Parietal lobe (tissue), 2 donors: Measurements from ENCODE around the gene MAST2.

GRCh38 chr1:43993642-43994251 is 2.3 kb downstream of the CCDC24 start:
- RAMPAGE, long total RNA = no peak

DNA sequence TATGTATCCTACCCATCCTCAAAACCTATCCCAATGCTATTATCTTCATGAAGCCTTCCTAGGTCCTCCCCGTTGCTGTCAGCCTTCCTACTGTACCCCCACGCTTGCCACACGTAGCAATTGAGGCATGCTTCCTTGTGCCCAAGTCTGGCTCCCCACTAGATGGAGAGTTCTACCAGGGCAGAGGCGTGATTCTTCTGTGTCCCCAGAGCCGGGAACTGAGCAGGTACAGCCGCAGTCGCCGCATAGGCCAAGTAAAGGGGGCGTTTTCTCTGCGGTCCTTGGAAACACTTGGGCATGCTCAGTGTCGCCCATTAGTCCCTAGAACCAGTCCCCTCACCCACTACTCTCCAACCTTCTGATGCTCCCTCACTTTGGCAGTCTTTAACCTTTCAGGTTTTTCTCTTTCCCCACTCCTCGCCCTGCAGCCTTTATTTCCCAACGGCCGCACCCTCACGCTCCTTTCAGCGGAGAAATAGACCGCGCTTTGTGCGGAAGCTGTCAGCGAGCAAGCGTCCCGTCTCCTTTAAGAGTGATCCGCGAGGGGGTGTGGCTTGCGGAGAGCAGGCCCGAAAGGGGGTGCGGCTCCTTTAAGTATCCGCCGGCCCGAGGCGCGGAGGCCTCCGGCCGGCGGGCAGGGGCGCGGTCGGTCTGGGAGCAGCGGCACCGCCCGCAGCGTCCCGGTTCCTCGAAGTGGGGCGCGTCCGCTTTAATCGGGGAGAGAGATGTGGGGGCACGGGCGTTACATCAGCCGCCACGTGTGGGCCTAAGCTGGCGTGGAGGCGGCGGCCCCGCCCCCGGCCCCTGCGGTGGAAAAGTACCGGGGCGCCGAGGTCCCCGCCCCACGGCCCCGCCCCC is 1.5 kb downstream of the SLC6A9 start:
- RAMPAGE, long total RNA = no peak

DNA sequence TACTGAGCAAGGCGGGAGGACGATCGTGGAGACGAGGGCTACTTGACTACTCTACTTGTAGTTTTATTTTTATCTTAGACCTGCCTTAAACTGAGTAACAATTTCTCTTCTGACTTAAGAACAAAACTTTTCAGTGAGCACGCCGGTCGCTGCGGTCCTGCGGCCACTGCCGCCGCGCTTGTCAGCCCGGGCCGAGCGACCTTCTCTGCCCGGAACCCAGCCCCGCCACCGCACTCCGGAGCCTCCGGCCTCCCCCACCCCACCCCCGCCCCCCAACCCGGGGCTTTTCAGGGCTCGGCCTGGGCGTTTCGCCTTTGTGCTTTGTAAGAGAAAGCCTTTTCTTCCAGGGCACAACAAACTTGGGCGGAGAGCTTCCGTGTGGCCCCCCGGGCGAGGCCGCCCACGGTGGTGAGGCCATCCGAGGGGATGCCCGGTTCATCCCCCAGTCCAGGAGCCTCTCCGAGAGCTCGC is 1.4 kb downstream of the RNF220 start:
- RAMPAGE, long total RNA = no peak

DNA sequence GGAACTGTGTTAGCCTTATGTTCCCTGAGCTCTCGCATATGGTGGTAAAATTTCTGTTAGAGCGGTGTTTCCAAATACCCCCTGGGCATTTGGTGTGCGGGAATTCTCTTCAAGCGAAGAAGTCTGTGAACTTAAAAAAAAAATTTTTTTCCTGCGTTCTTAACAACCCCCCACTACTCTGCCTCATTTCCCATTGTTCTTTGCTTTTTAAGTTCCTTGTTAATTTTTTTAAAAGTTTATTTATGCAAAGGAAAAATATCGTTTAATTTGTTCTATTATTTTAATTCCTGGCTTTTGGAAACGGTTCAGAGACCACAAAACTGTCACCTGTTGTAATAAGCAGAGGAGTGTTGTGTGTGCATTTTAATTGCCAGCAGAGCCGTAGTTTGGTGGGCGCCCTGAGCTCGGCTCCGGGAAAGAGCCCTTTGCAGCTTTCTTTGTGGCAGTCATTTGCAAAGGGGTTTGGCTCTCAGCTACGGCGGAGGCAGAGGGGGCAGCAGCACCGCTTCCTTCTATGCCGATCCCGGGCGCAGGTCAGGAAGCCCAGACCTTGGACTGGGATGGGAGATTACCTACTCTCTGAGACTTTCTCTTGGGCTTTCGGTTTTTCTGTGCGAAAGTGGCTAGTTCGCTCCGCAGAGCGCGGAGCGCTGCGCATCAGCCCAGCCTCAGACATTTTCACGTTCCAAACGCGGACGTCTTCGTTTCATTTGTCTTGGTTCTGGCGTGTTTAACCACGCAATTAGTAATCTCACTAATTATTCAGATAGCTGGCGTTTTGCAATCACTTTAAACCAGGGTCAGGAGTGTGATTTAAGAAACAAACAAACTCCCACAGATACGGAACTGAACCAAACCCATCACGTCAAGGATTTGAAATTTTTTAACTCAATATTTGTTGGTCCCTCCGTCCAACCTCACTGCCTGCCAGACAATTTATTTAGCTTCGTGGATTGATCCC is 3.6 kb downstream of the RNF220 start:
- RAMPAGE, long total RNA = no peak

GRCh38 chr1:44507203-44508165 is 102.4 kb downstream of the RNF220 start:
- RAMPAGE, long total RNA = no peak

GRCh38 chr1:44650210-44651750 is 23.5 kb downstream of the TMEM53 start:
- RAMPAGE, long total RNA = no peak

DNA sequence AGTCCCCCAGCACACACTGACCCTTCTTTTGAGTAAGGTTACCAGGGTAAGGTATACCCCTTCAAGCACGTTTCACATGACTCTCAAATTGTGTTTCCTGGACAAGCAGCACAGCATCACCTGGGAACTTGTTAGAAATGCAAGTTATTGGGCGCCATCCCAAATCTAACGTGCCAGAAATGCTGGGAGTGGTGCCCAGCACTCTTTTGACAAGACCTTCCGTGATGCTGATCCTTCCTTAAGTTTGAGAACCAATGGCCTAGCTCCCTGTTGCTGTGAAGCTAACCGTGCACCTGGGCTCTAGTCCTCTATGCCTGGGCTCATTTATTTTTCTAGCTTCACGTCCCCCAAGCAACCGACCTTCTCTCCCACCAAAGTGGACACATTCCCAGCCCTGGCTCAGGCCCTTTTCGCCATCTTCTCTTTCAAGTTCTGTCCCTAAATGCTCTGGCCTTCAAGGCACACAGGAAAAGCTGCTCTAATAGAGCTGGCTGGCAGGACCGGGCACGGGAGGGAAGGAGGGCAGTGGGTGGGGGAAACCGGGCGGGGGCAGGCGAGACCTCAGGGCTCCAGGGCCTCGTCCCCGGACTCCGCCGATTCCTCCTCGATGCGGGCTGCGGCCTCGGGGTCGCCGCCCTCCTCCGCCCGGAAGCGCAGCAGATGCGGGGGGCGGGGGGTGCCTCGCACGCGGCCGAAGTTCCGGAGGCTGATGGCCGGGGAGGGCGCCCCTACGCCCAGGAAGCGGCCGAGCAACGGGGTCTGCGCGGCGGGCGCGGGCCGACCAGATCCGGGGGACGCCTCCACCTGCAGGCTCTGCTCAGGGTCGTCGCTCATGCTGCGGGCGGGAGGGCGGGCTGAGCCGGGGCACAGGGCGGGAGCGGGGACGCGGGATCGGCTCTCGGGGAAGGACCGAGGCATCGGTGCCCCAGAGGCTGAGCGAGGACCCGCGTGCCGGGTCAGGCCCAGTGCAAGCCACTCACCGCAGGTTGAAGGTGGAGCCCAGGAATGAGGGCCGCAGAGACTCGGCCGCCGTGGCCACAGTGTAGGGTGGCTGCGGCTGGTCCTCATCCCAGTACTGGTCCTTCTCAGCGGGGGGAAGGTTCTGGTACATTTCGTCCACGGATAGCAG is 4.0 kb downstream of the BEST4 start:
- RAMPAGE, long total RNA = no peak

- RAMPAGE, long total RNA = no peak
Measured at GRCh38 chr1:44785945-44786922, 1.7 kb downstream of the BEST4 start.

DNA sequence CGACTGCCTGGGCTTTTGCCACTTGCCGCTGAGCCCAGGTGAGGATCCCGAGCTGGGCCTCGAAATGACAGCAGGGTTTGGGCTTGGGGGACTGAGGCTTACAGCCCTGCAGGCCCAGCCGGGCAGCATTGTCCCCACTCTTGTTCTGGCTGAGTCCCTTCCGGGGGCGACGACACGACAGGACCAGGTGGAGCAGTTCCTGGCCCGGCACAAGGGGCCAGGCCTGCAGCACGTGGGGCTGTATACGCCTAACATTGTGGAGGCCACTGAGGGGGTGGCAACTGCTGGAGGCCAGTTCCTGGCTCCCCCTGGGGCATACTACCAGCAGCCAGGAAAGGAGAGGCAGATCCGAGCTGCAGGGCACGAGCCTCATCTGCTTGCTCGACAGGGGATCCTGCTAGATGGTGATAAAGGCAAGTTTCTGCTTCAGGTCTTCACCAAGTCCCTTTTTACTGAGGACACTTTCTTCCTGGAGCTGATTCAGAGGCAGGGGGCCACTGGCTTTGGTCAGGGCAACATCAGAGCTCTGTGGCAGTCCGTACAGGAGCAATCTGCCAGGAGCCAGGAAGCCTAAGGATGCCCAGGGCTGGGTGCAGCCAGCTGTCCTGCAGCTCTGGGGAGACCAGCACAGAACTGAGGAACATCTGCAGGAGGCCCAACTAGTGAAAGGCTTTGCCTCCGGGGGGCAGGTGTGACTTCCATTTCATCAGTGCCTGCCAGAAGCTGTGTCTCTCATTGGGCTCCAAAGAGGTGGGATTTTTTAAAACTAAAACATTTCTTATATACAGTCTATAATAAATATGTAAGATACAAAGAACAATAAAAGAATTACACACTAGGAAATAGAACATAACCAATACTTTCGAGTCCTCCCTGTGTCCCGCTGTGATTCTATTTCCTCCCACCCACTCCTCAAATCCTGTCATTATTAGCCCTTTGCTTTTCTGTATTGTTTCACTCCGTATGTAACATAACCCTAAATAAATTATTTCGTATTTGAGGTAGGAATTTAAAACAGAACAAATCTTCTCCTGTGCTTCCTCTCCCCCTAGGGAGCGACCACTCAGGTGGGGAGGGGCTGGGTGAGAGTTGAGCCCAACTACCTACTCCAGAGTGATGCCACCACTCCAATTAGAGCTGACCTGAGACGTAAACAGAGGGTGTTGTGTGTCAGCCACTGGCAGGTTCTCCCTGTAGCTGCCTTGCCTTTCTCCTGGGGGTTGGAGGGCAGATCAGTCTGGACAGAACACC is 1.4 kb downstream of the HPDL start:
- RAMPAGE, long total RNA = no peak

- RAMPAGE, long total RNA = no peak
Measured at GRCh38 chr1:45521130-45521302, 668 bp downstream of the PRDX1 start.

GRCh38 chr1:45542601-45543054 is 8.0 kb upstream of the AKR1A1 start:
- RAMPAGE, long total RNA = no peak

DNA sequence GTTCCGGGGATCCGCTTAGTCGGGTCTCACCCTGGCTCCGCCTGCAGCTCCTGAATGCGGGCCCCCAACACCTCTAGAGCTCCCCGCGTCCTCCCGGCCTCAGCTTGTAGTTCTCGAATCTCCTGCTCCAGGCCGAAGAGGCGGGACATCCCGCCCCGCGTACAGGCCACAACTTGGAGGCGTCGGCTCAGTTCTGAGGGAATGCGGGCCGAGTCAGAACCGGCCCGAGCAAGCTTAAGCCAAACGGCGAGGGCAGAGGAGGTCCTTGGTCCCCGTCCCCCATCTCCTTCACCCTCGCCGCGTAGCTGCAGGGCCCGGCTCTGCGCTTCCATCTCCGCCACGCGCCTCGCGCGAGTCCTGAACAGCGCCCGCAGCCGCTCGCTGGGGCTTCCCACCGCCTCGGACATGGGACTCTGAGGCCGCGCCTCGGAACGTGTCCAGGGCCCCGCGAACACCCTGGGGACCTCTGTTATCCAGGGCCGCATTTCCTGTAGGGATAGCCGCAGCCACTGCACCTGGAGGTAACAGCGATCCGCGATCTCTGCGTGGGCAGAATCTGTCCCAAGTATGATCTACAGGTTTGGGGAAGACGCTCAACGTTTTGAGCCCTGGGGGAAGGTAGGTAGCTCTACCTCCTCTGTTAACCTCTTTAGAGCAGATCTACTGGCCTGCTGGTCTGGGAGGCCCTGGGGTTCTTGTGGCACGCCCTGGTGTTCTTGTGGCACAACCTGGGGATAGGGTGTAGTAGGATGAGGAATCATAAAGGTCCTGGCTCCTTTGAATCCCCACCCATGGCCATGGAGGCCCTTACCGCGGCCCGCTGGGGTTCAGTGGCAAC is 710 bp downstream of the CCDC17 start:
- RAMPAGE, long total RNA = no peak

GRCh38 chr1:45803271-45803757 is at the start of gene MAST2:
Gene MAST2, plus strand, starts transcription at chr1:45803612.
- RAMPAGE, long total RNA = no peak

DNA sequence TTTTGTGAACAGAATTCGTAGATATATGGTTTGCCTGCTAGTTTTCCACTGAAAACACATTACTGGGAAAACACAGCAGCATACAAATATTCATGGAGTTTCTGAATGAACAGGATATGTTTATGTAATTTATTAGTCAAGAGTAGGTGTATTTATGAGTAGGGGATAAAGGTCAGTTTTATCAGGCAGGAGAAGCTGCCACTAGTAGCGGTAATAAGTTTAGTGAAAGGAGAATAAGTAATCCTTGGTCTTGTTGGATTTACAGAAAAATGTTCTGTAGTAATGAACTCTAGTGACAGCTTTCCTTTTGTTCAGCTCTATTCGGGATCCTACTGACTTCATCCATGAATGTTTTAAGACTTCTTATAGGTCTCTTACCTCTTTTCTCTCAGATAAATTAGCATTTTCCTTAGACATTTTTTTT is 1.2 kb downstream of the MAST2 start:
- RAMPAGE, long total RNA = no peak

- RAMPAGE, long total RNA = no peak
Measured at GRCh38 chr1:45974916-45975247, 157.5 kb downstream of the PIK3R3 start.

- RAMPAGE, long total RNA = no peak
Measured at GRCh38 chr1:46027868-46028607, 104.4 kb downstream of the PIK3R3 start.

- RAMPAGE, long total RNA = no peak
Measured at GRCh38 chr1:46039354-46040191, 92.9 kb downstream of the PIK3R3 start.

- RAMPAGE, long total RNA = no peak
Measured at GRCh38 chr1:46043313-46044104, 88.9 kb downstream of the PIK3R3 start.

- RAMPAGE, long total RNA = no peak
Measured at GRCh38 chr1:46194001-46194735, 4.1 kb downstream of the POMGNT1 start.

- RAMPAGE, long total RNA = no peak
Measured at GRCh38 chr1:46203526-46204087, 473 bp downstream of the LURAP1 start.